ENCODE measurements around the gene ACTL6A.

- PRO-cap: unidirectional peak, plus-strand start at chr3:177057879
- RAMPAGE, long total RNA, 4 experiments: no peak in any of the 4 experiments
These were observed 139.7 kb downstream of the TBL1XR1 start for GRCh38 chr3:177057226-177058357.

GRCh38 chr3:177166496-177167103 is 30.7 kb downstream of the TBL1XR1 start:
- PRO-cap: no peak
- RAMPAGE, long total RNA, 4 experiments: no peak in any of the 4 experiments

DNA sequence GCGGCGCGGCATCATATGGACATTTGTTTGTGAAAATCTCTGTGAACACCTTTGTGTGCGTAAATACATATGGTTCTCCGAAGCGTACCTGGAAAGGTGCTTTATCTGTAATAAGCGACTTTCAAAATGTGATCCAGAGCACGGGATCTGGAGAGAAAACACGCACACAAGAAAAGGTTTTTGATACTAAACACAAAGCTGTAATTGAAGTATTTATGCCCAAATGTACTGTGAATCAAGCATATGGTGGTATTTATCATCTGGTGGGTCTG is 713 bp upstream of the TBL1XR1 start:
- PRO-cap: no peak
- RAMPAGE, long total RNA, 4 experiments: no peak in any of the 4 experiments

- PRO-cap: no peak
- RAMPAGE, long total RNA, 4 experiments: no peak in any of the 4 experiments
These were observed 286.3 kb upstream of the TBL1XR1 start for GRCh38 chr3:177483572-177484015.

GRCh38 chr3:177519438-177520117 is 322.3 kb upstream of the TBL1XR1 start:
- PRO-cap: no peak
- RAMPAGE, long total RNA, 4 experiments: no peak in any of the 4 experiments

- PRO-cap: no peak
- RAMPAGE, long total RNA, 4 experiments: no peak in any of the 4 experiments
These were observed 451.3 kb upstream of the KCNMB2 start for GRCh38 chr3:178084841-178085412.

DNA sequence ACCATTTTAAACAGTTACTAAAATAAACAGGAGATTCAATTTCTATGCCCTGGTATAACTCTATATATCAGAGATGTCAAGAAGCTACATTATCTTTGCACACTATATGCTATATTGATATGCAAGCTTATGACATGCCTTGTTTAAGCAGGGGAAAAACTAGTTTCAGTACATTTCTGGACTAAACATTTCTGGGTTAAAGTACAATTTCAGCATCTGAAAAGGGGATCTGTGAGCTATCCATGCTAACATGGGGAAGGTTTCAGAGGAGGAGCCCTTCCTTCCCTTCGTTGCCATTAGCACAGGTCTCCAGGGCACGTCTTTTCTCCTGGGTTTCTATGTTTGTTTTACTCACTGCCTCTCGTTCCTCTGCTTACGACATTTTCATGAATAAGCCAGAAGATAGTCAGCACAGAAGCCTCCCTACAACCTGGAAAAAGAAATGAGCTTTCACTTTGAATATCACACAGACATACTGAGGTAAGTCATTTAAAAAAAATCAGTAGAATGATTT is 117.3 kb upstream of the KCNMB2 start:
- PRO-cap: no peak
- RAMPAGE, long total RNA, 4 experiments: no peak in any of the 4 experiments

GRCh38 chr3:178820444-178820799 is 251.2 kb downstream of the ZMAT3 start:
- PRO-cap: no peak
- RAMPAGE, long total RNA, 4 experiments: no peak in any of the 4 experiments

DNA sequence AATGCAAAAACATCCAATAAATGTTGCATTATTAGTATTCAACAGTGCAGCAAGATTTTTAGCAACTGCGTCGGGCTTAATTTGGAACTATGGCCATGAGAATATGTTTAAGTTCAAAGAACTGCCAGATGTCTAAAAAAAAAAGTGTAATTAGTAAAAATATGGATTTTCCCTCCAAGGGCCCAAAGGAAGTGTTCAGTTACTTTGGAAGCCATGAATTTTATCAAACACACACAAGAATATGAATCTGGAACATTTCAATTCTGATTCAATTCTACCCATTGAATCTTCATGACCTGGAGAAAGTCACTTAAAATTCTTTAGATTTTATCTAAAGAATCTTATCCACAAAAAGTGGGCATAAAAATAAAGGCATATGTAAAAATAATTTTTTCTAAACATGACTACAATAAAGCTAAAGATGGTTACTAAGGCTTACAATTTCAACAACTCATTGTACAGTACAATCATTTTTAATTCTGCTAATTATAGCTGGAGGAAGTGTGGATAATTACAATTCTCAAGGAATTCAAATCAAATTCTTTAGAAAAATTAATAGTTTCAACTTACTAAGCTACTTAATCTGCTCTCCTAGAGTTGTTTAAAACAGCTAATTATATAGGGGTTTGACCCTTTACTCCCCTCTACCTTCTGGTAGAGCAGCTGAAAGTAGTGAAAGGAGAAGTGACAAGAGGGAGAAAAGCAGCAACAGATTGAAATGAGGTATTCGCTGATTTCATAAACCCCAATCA is 53.1 kb downstream of the ZMAT3 start:
- PRO-cap: no peak
- RAMPAGE, long total RNA, 4 experiments: no peak in any of the 4 experiments

- PRO-cap: no peak
- RAMPAGE, long total RNA, 4 experiments: no peak in any of the 4 experiments
These were observed 38.5 kb downstream of the ZMAT3 start for GRCh38 chr3:179033220-179033447.

GRCh38 chr3:179069942-179070365 is 1.7 kb downstream of the ZMAT3 start:
- PRO-cap: no peak
- RAMPAGE, long total RNA, 4 experiments: no peak in any of the 4 experiments

DNA sequence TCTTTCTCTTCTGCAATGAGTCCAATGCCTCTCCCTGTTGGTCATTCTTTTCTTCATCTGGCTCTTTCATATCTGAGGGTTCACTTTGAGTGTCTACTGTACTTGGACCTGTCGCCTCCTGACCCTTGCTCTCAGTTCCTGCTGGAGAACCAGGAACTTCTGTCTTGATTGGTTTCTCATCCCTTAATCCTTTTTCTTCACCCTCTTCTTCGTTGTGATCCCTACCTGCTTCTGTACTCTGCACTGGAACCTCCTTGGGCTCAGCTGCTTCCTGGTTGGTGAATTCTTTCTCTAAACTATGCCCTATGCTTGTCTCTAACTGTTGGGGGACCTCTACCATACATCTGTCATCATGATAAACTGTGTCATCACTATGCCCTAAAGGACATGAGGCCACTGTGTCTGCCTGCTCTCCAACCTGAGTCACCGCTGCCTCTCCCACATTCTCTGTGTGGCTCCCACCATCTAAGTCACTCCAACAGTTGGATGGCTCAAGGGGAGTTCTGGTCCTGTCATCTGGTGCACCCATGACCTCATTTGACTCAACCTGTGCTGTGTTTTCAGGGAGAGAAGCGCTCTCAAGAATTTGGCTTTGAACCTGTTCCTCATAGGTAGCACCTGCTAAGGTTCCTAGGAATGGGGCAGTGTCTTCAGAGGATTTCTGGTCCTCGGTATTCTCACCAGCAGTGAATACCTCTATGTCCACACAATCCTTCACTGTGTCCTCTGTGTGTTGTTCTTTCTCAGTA is 9.0 kb upstream of the KCNMB3 start:
- PRO-cap: no peak
- RAMPAGE, long total RNA, 4 experiments: no peak in any of the 4 experiments

GRCh38 chr3:179562487-179563408 is at the start of gene ACTL6A:
Gene ACTL6A (plus strand): TSS chr3:179562926.
- PRO-cap: bidirectional peak, plus-strand start at chr3:179562926, minus-strand start at chr3:179562675; bidirectional peak, plus-strand start at chr3:179563267, minus-strand start at chr3:179563162
- RAMPAGE, long total RNA, 4 experiments: start-site peak on the plus strand in 4 of 4 experiments, at chr3:179562926-179562995 at its widest, 134 to 976 reads per replicate

DNA sequence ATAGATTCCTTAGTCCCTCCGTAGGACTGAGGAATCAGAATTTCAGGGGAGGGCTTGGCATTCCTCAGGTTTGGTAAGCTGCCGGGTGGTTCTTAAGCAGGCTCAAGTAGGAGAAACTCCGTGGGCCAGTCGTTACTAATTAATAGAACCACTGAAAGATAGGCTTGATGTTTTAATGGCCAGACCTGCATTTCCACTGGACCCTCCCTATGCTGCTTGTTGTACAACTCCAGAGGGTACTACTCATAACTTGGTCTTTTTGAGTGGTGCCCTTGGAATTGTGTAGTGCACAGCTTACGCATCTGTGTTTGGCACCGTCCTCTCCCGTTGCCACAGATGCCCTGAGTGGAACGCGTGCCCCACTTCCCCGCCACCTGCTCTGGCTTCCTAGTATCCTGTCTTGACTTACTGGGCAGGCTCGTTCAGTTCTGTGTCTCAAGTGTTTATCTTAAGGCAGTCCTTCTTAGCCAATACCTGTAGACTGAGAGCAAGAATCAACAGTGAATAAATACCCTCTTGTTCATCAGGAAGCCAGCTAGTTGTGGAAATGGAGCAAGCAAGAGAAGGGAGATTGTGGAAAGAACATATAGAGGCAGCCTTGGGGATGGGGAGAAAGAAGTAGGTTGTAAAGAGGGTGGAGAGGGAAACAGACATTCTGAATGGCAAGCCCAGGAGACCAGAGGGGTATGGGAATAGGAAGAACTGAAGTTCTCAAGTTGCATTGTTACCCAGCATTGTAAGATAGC is 78.8 kb downstream of the USP13 start:
- PRO-cap: no peak
- RAMPAGE, long total RNA, 4 experiments: no peak in any of the 4 experiments

DNA sequence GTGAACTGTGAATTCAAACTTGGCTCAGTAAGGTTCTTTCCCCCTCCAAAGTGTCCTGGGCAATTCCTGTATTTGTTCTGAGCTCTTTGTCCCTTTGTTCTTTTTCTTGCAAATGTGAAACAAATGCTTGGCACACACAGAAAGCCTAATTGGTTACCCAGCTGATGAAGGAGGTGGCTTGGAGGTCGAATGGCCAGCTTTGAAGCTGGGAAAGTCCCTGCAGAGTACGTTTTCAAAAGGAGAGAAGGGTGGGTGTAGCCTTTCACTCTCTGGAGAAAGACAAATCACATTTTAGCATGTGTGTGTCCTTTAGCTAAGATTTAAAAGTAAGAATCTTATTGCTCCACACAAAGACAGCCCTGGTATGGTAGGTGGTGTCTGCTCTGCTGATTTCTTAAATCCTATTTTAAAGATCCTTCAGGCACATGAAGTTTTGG is 154.4 kb downstream of the PEX5L start:
- PRO-cap: no peak
- RAMPAGE, long total RNA, 4 experiments: no peak in any of the 4 experiments

DNA sequence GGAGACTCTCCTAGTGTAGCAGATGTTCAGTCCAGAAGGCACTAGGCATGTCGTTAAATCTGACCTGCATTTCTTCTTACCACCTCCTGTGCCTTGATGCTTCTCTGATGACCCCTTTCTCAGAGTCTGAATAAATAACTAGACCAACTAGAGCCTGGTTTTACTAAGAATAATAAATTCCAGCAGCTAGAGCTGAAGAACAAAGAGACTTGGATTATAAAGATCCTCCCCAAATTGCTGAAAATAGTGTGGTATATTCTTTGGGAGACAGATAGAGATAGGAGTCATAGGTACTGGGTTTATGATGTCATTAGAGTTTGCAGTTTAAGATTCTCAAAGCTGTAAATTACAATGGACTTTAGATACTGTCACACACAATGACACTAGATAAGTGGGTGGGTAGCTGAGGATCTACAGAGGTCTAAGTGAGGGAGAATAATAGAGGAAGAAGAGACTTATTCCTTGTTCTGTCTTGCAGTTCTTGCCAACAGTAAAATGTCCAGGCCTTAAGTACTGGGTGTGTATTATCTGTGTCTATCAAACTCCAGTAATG is 9.5 kb downstream of the TTC14 start:
- PRO-cap: no peak
- RAMPAGE, long total RNA, 4 experiments: no peak in any of the 4 experiments

DNA sequence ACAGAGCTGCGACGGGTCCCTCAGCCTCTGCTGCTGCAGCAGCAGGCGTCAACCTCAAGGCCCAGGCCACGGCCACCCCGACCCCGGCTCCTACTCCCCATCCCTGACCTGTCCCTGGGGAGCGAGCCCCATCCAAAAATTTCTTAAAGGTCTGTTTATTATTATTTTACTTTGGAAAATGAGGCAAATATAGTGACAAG is 82.4 kb upstream of the FXR1 start:
- PRO-cap: no peak
- RAMPAGE, long total RNA, 4 experiments: no peak in any of the 4 experiments

DNA sequence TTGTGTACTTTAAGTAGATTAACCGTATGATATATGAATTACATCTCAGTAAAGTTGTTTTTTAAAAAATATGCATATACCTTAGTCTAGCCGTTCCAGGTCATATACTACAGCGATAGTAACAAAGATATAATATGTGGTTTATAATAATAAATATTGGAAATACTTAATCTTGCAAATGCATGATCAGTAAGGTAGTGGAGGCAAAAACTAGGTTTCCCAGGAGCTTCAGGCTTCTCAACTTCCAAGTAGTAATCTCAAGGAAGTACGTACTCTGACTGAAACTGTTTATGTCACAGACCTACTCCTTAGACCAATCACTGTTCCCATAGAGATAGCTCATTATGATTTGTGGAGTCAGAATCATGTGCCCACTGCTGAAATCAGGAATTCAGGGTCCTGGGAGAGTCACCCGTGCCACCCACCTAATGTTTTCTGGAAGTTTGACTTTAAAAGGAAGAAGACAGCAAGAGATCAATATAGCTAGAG is 41.7 kb upstream of the FXR1 start:
- PRO-cap: no peak
- RAMPAGE, long total RNA, 4 experiments: no peak in any of the 4 experiments

- PRO-cap: no peak
- RAMPAGE, long total RNA, 4 experiments: no peak in any of the 4 experiments
These were observed 1.1 kb downstream of the FXR1 start for GRCh38 chr3:180913686-180913949.

- PRO-cap: no peak
- RAMPAGE, long total RNA, 4 experiments: no peak in any of the 4 experiments
These were observed 1.6 kb downstream of the FXR1 start for GRCh38 chr3:180913950-180914500.

Measured in esophagus squamous epithelium (tissue), 4 donors.